Colon Carcinoma Metastatic in the Lung (tissue), 2 donors: ENCODE measurements around a stretch of chr14.

GRCh38 chr14:36451294-36452215 is 68.5 kb downstream of the NKX2-1 start:
- PRO-cap, 2 experiments = no peak in any of the 2 experiments

DNA sequence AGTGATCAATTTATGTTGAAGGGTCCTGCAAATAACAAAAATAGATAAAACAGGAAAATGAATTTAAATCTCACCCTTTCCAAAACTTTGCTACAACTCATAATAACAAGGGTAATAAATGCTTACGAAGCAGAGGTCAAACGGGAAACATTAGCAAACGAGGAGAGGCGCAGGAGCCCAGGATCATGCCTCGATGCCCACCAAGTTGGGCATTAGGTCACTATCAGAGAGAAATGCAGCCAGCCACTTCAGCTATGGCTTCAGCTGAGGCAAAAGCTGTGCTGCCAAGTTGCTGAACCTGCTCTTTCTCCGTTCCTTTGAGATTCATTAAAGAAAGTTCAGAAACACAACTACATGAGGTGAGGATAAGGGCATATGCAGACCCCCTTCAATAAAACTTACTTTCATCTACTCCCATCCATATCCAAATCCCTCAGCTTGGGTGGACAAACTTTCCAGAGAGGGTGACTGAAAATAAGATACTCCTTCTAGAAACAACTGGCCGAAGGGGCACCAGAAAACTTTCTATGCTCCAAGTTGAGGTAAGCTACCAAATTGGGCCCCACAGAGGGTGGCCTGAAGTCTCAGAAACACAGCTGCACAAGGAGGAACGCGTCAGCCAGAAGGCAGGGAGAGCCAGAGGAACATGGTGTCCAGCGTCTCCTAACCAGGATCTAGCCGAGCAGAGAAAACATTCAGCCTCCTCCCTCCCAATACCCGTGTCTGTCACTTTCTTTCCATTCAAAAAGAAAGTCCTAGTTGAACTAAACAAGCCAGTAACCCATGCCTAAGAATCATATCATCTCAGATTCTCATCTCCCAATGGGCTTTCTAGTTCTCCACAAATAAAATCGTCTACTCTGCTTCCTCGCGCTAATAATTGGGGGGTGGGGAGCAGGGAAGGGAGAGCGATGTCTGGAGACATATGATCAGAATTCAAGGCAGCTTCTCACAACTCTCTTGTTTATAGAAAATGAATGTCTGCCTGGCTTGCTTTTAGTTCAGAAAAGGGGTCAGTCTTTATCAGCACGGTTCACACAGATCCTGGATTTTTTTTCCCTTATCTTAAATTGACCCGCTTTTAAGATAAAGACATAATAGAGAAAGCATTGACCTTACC is 7.7 kb downstream of the NKX2-1 start:
- PRO-cap, 2 experiments = no peak in any of the 2 experiments

GRCh38 chr14:36516659-36517040 is 3.4 kb downstream of the NKX2-1 start:
- PRO-cap, 2 experiments = no peak in any of the 2 experiments

- PRO-cap, 2 experiments = no peak in any of the 2 experiments
Observed at GRCh38 chr14:36523024-36523967, 3.3 kb upstream of the NKX2-1 start.

- PRO-cap, 2 experiments = peak in 2 of 2 experiments; most common plus-strand start chr14:36856372 (in 2)
Observed at GRCh38 chr14:36856056-36856435, 194.4 kb downstream of the PAX9 start.

GRCh38 chr14:37246991-37247460 is 49.3 kb downstream of the MIPOL1 start:
- PRO-cap, 2 experiments = no peak in any of the 2 experiments

DNA sequence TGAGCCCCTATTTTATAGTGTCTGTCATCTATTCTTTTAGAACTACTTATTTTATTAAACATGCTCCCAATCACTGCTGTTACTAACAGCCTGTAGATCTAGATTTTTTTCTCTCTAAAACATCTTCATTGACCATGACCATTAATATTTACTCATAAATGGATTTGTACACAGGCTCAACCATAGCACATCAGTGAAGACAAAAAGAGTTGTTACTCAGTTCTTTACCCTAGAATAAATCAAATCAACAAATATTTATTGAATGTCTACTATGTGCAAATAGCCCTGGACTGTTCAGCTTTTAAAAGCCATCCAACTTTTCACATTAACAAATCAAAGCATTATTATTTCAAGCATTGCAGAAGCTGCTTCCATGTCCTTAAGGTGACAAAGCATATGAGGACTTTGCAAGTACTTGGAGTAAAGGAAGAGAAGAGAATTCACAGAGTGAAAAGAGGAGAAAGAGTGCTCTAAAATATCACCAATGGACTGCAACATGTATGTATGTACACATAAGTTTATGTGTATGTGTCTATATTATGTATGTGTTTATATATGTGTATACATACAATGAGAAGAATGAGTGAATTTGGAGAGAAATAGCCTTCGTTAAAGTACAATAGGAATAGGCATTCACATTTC is 31.1 kb downstream of the FOXA1 start:
- PRO-cap, 2 experiments = no peak in any of the 2 experiments

GRCh38 chr14:37566502-37567493 is 28.3 kb downstream of the FOXA1 start:
- PRO-cap, 2 experiments = no peak in any of the 2 experiments

GRCh38 chr14:37584722-37585649 is 10.1 kb downstream of the FOXA1 start:
- PRO-cap, 2 experiments = peak in 1 of 2 experiments; most common plus-strand start chr14:37584930 (in 1); most common minus-strand start chr14:37584834 (in 1)

DNA sequence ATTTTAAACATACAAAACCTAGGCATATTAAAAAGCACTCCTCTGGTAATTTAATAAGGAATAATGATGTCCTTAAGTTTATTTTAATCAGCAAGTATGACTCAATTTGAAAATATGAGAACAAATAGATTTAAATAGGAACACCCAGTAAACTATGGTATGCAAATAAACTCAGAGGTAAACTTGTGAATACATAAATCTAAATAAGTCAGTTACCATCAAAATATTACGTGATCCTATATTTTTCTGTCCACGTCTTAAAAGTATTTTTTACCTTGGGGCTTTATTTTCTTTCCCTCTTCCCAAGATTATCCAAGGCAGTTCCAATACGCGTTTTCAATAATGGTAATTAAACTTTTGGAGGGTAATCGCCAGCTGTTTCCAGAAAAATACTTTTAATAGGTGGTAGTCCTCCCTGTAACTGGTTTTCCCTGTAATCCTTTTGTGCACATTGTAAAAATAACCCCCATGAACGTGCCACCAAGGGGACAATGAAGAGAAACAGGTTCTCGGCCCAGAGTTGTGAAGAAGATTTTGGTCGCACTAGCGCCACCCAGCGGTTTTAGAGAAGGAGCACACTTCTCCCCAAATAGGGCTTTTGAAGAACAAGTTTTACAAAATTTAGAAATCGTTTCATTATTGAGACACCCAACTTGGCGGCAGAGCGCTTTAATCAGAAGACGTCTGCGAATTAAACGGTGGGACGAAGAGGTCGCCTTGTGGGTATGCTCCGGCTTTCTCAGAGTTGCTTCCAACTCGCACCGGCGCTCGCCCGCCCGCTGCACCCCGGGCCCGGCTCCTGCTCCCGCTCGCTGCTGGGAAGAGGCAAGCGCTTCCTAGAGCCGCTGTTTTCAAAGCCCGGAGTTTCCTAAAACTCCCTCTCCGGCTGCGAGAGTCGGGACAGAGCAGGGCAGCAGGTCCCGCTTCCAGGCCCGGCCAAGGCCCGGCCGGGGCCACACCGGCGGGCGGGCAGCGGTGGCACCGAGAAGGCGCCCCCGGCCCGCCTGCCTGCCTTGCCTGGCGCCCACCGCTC is 931 bp downstream of the FOXA1 start:
- PRO-cap, 2 experiments = peak in 1 of 2 experiments; most common plus-strand start position 553 of the sequence (in 1); most common minus-strand start position 433 of the sequence (in 1)

GRCh38 chr14:37598162-37599100 is 3.0 kb downstream of the TTC6 start:
- PRO-cap, 2 experiments = peak in 1 of 2 experiments; most common plus-strand start chr14:37598496 (in 1); most common minus-strand start chr14:37598390 (in 1)

GRCh38 chr14:38190726-38191193 is 16.9 kb upstream of the SSTR1 start:
- PRO-cap, 2 experiments = no peak in any of the 2 experiments

DNA sequence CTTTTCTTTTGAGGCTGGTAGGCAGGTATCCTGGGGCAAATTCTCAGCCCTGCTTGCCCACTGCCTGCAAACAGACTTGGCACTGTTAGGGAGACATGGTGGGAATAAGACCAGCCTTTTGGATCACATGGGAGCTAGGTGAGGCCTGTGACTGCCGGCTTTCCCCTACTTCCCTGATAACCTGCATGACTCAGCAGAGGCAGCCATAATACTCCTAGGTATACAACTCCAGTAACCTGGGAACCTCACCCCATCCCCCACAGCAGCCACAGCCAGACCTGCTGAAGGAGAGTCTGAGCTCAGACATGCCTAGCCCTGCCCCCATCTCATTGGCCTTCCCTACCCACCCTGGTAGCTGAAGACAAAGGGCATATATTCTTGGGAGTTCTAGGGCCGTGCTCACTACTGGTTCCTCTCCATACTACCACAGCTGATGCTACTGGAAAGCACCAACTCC is 170.7 kb downstream of the SEC23A start:
- PRO-cap, 2 experiments = no peak in any of the 2 experiments

DNA sequence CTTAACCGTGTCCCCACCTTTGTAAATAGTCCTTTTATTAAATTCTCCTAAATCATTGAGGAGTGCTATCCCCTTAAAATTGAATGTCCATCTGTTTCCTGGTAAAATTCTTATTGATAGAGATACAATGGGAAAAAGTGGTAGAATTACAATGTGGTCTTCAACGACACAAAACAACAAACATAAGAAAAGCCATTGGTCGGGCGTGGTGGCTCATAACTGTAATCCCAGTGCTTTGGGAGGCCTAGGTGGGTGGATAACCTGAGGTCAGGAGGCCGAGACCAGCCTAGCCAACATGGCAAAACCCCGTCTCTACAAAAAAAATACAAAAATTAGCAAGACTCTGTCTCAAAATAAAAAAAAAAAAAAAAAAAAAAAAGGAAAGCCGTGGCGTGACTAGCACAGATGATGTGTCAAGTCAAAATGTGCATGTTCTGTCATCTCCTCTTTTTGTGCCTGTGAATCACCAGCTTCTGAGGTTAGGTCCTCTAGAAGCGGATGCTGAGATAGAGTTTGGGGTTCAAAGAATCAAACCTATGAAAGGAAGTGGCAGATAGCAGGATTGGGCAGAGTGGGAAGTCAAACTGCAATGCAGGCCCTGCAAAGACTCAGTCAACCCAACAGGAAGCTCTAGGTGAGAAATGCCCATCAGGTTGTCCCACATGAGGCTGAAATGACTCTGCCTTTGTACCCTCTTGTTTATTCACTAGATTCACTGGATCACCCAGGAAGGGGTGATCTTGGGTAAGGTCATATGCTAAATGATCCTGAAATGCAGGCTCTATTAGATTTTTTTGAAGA is 4.7 kb upstream of the MIA2 start:
- PRO-cap, 2 experiments = no peak in any of the 2 experiments

DNA sequence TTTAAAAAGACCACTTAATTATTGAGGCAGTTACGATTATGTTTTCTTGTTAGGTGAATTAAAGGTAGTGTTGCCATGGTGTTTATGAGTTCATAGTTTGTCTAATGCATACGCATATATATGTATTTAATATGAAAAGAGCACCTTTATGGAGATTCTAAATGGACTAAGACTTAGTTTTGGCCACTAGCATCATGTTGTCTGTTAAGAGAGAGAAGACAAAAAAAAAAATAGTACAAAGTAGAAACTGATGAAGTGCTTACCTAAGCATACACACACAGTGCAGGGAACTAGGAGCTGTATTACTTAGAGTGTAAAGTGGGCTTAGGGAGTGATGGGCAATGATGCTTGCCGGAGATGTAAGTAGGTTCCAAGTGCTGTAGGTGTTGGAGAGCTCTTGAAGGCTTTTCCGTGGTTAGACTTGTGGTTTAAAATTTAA is 34.5 kb downstream of the MIA2 start:
- PRO-cap, 2 experiments = no peak in any of the 2 experiments

GRCh38 chr14:39279279-39279696 is 45.6 kb downstream of the MIA2 start:
- PRO-cap, 2 experiments = no peak in any of the 2 experiments

DNA sequence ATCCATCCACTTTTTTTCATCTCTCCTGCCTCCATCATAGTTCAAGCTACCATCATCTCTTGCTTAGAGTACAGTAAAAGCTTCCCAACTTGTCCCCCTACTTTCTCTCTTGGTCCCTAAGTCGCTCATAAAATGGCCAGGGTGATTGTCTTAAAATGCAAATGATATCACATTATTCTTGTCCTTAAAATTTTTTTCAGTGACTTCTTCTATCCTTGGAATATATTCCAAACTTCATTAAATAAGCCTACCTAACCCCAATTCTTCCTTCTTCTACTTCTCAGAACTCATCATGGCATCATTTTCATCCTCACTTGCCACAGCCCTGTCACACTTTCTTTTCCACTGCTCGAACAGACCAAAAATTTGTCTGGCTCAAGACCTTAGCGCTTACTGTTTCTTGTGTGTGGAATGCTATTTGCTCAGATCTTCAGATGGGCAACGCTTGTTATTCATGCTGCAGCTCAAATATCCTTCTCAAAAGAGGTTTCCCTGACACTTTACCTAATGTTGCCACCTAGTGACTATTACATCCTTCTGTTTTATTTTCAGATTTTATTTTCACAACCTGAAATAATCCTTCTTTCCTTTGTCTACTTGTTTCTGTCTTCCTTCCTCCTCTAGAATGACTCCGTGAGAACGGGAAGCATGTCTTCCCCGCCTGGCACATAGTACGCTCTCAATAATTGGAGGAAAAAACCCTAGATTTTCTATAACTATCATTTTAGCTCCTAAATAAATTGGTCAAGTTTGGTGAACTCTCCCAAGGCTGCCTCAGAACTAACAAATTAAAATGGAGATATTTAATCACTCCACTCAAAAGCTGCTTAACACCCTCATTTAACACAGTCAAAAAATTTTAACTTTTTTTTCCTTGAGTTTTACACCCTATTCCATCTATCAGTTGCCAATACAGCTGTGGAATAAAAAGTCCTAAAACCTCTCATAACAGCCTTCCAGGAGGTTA is 5.6 kb downstream of the FBXO33 start:
- PRO-cap, 2 experiments = no peak in any of the 2 experiments

DNA sequence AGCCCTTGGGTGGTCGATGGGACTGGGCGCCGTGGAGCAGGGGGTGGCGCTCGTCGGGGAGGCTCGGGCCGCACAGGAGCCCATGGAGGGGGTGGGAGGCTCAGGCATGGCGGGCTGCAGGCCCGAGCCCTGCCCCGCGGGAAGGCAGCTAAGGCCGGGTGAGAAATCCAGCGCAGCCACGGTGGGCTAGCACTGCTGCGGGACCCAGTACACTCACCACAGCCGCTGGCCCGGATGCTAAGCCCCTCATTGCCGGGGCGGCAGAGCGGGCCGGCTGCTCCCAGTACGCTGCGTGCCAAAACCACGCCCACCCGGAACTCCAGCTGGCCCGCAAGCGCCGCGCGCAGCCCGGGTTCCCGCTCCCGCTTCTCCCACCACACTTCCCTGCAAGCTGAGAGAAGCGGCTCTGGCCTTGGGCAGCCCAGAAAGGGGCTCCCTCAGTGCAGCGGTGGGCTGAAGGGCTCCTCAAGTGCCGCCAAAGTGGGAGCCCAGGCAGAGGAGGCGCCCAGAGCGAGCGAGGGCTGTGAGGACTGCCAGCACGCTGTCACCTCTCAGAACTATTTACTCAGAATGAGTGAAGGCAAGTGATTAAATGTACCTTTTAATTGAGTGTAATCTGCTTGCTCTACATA is 976.9 kb upstream of the LRFN5 start:
- PRO-cap, 2 experiments = no peak in any of the 2 experiments

DNA sequence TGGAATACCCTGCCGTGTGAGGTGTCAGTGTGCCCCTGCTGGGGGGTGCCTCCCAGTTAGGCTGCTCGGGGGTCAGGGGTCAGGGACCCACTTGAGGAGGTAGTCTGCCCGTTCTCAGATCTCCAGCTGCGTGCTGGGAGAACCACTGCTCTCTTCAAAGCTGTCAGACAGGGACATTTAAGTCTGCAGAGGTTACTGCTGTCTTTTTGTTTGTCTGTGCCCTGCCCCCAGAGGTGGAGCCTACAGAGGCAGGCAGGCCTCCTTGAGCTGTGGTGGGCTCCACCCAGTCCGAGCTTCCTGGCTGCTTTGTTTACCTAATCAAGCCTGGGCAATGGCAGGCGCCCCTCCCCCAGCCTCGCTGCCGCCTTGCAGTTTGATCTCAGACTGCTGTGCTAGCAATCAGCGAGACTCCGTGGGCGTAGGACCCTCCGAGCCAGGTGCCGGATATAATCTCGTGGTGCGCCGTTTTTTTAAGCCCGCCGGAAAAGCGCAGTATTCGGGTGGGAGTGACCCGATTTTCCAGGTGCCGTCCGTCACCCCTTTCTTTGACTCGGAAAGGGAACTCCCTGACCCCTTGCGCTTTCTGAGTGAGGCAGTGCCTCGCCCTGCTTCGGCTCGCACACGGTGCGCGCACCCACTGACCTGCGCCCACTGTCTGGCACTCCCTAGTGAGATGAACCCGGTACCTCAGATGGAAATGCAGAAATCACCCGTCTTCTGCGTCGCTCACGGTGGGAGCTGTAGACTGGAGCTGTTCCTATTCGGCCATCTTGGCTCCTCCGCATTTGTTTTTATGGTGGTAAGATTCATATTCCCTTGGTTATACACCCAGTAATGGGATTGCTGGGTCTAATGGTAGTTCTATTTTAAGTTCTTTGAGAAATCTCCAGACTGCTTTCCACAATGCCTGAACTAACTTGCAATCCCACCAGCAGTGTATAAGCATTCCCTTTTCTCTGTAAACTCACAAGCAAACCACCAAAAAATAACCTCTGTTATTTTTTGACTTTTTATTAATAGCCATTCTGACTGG is 652.2 kb upstream of the LRFN5 start:
- PRO-cap, 2 experiments = no peak in any of the 2 experiments

DNA sequence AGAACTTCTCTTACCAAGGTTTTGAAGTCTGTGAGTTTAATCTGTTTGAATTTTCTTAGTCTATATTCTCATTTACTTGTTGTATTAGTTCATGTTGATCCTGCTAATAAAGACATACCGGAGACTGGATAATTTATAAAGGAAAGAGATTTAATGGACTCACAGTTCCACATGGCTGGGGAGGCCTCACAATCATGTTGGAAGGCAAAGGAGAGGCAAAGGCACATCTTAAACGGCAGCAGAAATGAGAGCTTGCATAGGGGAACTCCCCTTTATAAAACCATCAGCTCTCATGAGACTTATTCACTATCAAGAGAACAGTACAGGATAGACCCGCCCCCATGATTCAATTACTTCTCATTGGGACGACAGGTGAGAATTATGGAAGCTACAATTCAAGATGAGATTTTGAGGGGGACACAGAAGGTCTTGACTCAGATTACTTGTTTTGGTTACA is 381.9 kb downstream of the LRFN5 start:
- PRO-cap, 2 experiments = no peak in any of the 2 experiments